GM19239 (cell line): Measurements from ENCODE around the genes CREB3L4 and JTB.

GRCh38 chr1:153740422-153740958 lies 12.6 kb downstream of the INTS3 start:
- RRBS: no CpG with 5 or more reads among the region's 4 CpGs

- RRBS: no CpG with 5 or more reads among the region's 12 CpGs
Measured at GRCh38 chr1:153770463-153771139, 4.6 kb upstream of the SLC27A3 start.

- RRBS: 87% methylated on average over 3 of the region's 31 CpGs
Measured at GRCh38 chr1:153789868-153790947, 15.0 kb downstream of the SLC27A3 start.

DNA sequence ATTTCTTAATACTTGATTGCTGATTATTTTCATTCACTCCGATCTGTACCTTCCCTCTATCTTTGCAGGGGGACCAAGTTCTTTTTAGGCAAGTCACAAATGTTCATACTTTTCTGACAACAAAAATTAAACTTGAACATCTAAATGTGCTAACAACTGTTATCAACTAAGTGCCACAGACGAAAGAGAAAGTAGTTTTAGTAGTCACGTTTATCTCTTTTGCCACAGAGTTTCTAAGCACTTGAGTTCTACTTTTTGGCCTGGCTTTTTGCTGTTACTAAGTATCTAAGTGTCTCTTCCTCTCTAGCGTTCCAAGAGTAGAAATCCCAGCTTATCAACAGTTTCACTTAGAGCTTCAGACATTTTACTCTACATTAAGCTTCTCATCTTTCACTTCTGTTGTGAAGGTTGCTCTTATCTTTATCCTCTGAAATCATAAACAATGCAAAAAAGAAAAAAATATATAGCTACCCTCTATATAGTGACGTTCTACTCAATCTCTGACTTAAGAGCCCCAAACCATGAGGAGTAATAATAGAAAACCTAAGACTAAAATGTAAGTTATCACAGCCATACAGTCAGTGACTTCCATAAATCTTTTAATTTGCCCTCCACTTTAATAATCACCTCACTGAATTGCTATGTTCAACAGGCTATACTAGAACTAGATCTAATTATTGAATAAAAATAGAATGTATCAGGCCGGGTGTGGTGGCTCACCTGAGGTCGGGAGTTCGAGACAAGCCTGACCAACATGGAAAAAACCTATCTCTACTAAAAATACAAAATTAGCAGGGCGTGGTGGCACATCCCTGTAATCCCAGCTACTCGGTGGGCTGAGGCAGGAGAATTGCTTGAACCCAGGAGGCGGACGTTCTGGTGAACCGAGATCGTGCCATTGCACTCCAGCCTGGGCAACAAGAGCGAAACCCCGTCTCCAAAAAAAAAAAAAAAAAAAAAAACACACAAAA lies 34.0 kb downstream of the GATAD2B start:
- RRBS: no CpG with 5 or more reads among the region's 16 CpGs

DNA sequence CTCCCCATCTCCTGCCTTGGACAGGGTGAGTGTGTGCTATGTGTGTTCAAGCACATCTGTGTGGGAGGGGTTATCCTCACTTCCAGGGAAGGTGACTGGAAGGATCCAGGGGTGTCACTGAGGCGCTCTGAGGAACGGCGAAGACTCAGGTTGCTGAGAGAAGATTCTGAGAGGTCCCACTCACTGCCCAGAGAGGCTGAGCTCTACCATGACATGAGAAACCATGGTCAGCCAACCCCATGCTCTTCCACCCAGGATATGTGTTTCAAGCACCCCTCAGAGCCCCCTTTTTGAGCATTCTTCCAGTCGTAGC lies 10.3 kb upstream of the GATAD2B start:
- RRBS: no CpG with 5 or more reads among the region's 4 CpGs

- RRBS: no CpG with 5 or more reads among the region's 15 CpGs
Measured at GRCh38 chr1:153933486-153934010, 10.8 kb upstream of the GATAD2B start.

GRCh38 chr1:153961521-153961889 lies 1.8 kb downstream of the SLC39A1 start:
- RRBS: no CpG with 5 or more reads among the region's 5 CpGs

- RRBS: 2% methylated on average over 13 of the region's 25 CpGs
Measured at GRCh38 chr1:153964033-153964682, 821 bp upstream of the SLC39A1 start.

DNA sequence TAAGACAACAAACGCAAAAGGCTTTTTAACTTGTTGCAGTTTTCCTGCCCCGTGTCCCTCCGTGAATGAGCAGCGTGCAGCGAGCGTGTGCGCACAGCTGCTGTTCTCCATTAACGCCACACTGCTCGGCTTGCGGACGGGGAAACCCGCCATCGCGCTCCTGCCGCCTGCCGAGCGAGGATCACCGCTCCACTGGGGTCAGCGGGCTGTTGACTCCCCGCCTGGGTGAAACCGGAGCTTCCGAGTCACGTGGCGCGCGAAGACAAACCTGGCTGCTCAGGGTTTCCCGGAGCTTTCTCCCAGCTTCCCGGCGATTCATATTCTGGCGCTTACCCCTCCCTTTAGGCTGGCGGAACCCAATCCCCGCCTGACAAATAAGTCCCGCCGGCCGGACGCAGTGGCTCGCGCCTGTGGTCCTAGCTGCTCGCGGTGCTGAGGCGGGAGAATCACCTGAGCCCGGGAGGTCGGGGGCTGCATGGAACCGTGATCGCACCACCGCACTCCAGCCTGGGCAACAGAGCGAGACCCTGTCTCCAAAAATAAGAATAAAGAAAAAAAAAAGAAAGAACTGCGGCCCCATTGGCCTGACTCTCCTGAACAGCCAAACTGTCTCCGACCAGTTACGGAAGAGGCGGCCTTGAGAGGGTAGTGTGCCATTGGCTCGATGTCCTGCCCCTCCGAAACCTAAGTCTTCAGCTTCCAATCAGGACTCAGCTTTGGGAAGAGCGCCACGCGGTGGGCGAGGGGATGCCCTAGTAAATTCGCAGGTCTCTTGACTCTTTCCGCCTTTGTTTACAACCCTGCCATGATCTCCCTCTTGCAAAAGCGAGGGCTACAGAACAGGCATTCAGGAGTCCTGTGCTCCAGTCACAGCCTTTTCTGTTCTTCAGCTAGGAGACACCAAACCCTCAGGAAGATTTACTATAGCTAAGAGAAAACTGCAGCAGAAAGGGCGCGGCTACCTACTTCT lies at the start of gene CREB3L4:
Gene CREB3L4, plus strand, starts transcription at position 785 of the 970 bp plus-strand sequence.
- RRBS: 2% methylated on average over 13 of the region's 62 CpGs

DNA sequence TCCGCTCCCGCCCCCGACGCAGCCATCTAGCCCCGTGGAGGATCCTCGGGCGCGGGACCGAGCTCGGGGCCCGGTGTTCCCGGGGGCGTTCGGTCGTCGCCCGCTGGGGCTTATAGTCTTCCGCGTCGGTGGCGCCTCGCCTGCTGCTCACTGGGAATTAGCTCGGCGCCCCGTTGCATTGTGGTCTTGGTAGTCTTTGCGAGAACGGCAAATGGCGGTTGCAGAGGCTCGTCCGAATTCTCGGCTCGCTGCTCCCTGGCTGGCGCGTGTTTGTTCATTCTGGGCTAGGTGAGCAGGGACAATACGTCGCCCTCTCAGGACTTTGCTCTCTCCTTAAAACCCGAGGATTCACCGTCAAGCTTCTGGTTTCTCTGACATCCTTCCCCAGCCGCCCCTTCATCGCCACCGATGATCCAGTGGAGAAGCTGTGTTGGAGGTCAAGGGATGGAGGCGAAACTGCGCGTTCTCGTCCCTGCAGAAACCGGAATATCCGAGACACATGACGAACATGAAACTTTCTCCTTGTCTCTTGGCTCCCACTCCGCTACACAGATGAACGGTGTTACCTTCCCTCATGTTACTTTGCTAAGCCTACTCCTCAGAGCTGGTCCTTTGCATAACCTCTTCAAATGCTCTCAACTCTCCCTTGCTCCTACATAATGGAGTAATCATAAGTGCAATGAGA lies at the start of gene JTB:
Gene JTB, minus strand, starts transcription at position 130 of the 685 bp plus-strand sequence.
- RRBS: no CpG with 5 or more reads among the region's 50 CpGs

GRCh38 chr1:154174598-154175095 lies 17.3 kb downstream of the TPM3 start:
- RRBS: no CpG with 5 or more reads among the region's 11 CpGs

GRCh38 chr1:154214163-154214846 lies 6.1 kb downstream of the C1orf43 start:
- RRBS: no CpG with 5 or more reads among the region's 2 CpGs

GRCh38 chr1:154403287-154403486 lies 2.0 kb upstream of the IL6R start:
- RRBS: no CpG with 5 or more reads among the region's 2 CpGs

- RRBS: no CpG with 5 or more reads among the region's 6 CpGs
Measured at GRCh38 chr1:154423272-154424116, 18.4 kb downstream of the IL6R start.

- RRBS: no CpG with 5 or more reads among the region's 10 CpGs
Measured at GRCh38 chr1:154433548-154434009, 28.4 kb downstream of the IL6R start.

DNA sequence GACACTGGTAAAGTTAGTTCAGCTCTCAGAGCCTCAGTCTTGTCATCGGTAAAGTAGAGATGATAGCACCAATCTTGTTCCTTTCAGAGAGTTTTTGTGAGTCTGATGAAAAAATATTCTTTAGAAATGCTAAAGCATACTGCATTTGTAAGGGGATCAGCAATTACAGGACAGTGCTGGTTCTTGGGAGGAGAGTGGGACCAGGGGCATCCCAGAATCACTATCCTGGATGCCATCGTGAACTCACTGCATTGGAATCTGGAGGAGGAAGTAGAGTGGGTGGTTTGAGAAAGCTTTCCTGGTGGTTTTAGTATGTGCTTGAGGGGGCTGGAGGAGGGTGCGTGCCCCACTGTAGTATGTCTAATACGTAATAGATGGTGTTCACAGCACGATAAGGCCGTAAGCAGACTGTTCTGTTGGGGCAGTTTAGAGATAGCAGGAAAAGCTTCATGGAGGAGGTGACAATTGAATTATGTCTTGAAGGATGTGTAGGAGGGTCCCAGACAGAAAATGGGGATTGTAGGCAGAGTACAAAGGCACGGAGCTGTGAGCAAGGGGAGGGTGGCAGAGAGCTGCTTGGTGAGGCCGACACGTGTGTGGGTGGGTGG lies 36.8 kb downstream of the IL6R start:
- RRBS: no CpG with 5 or more reads among the region's 9 CpGs

GRCh38 chr1:154476751-154477320 lies 25.2 kb upstream of the TDRD10 start:
- RRBS: no CpG with 5 or more reads among the region's 1 CpG

- RRBS: no CpG with 5 or more reads among the region's 12 CpGs
Measured at GRCh38 chr1:154492971-154493773, 8.8 kb upstream of the TDRD10 start.

DNA sequence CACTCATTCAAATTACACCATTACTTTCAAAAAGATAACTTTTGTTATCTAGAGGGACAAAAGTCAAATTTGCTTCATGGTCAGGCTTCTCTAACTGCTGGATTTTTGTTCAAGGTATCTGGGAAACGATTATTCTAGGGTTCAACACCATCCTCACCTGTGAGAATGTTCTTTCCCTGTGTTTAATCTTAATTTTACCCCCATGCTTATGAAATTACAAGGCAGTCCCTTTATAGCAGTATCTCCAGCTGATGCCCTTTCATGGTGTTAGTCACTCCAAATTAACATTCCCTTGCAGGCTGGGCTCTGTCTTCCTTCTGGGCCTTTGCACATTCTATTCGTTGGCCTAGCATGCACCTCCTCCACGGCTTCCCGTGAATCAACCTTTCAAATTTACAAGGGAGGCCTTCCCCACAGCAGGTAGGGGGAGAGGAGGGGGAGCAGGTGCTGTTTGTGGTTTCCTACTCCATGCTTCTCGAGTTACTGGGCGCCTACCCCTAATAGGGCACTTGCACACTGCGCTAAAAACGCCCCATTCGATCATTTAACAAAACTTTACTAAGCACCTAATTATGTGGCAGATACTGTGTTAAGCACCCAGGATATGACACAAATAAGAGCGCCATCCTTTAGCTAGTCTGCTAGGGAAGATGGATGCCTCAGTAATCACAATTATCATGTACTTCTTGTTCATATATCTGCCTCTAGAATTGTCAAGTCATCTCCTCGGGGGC lies 1.4 kb upstream of the ADAR start:
- RRBS: no CpG with 5 or more reads among the region's 11 CpGs